Cerebellum (tissue), 5 donors: ENCODE results near the genes GPSM1 and ENTR1.

DNA sequence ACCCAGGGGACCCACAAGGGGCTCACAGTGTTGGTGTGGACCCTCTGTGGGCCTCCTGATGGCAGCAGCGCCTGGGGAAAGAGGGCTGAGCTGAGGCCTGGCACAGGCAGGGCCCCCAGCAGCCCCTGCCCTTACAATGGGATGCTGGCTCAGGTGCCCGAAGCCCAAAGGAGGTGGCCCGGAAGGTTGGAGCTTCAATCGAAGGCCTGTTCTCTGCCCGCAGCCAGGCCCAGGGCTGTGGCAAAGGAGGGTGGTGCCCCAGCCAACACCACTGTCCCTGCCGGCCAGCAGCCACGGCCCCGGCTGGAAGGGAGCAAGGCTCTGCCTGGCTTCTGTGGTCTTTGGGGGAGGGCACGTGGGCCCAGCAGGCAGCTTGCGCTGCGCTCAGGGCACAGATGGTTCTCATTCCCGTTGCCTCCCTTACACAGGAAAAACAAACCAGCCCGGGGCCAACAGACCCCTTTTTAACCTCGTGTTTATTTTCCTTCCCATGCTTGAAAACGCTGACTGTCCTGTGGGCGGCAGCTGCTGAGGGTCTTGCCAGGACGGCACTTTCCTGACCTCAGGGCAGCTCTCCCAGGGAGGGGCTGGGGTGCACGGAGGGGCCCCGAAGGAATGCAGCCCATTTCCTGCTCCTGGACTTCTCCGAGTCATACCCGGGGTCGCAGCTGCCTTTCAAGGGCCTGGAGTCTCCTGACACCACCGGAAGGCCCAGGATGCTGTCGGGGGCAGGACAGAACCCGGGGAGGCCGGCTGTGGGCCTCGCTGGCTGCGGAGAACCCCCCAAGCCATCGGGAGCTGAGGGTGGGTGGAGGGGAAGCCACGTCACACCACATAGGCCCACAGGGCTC, 1.2 kb upstream of the GPSM1 start:
- PRO-cap, 3 experiments, result peak in 1 of 3 experiments; most common plus-strand start position 493 of the sequence (in 1); most common minus-strand start position 305 of the sequence (in 1)
- RAMPAGE, long total RNA, result no peak

- PRO-cap, 3 experiments, result peak in 3 of 3 experiments; most common plus-strand start chr9:136327539 (in 2); most common minus-strand start chr9:136327486 (in 1)
- RAMPAGE, long total RNA, result no peak
These were observed at the start of gene GPSM1 for GRCh38 chr9:136326748-136328024. GPSM1 (plus strand) TSS chr9:136327539.

DNA sequence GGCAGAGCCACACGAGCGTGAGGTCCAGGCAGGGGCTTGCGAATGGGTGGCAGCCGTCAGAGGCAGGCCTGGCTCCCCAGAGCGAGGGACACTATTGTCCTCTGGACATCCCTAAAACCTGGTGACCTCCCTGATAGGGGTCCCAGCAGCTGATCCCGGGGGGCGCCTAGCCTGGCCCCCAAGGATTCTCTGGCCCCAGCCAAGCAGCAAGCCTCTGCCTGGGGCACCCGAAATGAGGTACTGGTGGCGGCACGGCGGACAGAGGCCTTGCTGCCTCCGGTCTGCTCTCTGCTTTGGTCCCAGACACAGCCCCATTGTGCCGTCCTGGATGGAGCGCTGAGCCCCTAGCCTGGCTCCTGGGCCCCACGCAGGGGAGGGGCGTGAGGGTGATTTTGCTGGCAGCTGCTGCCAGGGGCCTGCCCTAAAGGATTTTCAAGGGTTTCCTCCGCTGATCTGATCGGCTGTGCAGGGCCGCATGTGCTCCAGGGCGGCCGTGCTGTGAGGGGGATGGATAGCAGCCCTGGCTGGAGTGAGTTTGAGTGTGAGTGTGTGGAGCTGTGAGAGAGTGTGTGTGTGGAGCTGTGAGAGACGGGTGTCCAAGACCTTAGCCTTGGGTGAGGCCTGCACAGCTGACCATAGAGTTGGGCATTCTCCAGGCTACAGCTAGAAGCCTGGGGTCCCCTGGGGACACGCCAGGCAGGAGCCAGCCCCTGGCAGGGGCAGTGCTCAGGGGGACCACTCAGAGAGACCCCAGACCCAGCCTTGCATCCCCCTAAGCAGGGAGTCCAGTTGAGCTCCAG, 1.3 kb downstream of the GPSM1 start:
- PRO-cap, 3 experiments, result peak in 1 of 3 experiments; most common minus-strand start position 509 of the sequence (in 1)
- RAMPAGE, long total RNA, result no peak

DNA sequence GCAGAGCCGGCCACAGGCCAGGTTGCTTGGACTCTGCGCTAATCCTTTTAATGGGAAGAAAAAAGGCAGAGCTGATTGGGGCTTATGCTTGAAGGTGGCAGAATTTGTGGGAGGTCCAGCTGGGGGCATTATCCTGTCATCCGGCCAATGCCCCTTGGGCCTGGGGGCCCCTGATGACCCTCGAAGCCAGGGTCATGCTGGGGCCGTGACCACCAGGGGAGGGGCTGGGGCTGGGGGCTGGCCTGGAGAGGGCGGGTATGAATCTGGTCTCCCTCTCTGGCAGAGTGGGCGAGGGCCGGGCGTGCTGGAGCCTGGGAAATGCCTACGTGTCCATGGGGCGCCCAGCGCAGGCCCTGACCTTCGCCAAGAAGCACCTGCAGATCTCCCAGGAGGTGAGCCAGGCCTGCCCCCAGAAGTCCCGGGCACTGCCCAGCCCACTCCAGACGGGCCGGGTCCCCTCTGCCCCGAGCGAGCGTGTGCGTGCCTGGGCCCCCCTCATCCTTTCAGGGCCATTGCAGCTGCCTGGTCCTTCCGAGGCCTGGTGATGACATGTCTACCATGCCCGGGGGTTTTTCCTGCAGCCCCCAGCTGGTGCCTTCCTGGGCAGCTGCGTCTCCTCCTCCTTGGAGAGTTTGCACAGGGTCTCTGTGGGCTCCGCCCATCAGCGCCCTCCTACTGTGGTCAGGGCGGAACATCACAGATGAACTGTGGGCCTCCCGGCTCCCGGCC, 12.2 kb downstream of the GPSM1 start:
- PRO-cap, 3 experiments, result no peak in any of the 3 experiments
- RAMPAGE, long total RNA, result no peak

GRCh38 chr9:136364273-136364959, 872 bp upstream of the DNLZ start:
- PRO-cap, 3 experiments, result no peak in any of the 3 experiments
- RAMPAGE, long total RNA, result no peak

DNA sequence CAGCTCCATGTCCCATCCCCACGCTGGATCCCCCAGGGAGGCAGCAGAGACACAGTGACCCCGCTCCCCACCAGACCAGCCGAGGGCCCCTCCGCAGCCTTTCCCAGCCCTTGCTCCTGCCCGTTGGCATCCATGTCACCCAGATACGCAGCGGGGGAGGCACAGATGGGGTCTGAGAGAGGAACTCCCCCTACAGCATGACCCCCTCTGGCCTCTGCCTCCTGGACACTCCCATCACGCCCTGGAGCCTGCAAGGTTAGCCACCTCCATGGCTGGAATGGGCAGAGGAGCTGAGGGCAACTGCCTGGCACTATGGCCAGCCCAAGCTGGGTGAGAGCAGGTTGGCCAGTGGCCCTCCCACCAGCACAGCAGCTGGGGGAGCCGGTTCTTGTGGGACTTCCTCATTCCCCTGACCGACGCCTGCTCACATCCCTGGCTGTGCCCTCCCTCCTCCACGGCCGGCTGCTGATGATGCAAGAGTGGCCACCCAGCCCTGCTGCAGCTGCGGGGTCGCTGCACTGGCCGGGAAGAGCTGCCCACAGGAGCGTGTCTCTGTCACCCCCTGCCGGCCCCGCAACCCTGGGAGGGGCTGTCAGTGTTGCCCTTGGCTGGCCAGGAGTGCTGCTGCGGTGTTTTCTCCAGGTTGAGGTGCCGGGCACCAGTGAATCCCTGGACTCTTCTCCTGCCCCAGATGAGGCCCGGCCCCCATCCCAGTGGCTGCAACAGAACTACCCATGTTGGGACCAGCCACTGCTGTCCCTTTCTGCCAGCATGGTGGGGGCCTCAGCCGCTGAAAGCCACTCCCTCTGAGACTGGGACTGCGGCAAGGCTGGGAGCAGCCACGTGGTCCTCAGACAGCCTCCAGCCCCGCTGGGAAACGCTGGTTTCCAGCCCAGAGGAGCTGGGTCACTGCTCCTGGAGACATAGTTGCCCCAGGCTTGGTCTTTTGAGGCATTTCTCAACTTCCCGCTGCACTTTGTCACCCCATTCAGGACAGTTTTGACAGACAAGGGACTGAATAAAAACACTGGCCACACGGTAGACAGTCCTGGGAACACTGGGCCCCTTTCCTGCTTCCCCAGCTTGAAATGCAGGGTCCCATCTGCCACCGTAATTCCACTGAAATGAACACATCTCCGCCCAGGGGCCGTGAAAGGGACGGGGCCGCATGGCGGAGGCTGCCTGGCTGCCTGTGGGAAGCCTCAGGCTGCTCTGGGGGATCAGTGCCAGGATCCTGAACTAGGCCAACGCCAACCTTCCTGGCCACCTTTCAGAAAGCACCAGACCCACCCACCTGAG, 782 bp downstream of the CARD9 start:
- PRO-cap, 3 experiments, result peak in 1 of 3 experiments; most common minus-strand start position 1,059 of the sequence (in 1)
- RAMPAGE, long total RNA, result no peak

DNA sequence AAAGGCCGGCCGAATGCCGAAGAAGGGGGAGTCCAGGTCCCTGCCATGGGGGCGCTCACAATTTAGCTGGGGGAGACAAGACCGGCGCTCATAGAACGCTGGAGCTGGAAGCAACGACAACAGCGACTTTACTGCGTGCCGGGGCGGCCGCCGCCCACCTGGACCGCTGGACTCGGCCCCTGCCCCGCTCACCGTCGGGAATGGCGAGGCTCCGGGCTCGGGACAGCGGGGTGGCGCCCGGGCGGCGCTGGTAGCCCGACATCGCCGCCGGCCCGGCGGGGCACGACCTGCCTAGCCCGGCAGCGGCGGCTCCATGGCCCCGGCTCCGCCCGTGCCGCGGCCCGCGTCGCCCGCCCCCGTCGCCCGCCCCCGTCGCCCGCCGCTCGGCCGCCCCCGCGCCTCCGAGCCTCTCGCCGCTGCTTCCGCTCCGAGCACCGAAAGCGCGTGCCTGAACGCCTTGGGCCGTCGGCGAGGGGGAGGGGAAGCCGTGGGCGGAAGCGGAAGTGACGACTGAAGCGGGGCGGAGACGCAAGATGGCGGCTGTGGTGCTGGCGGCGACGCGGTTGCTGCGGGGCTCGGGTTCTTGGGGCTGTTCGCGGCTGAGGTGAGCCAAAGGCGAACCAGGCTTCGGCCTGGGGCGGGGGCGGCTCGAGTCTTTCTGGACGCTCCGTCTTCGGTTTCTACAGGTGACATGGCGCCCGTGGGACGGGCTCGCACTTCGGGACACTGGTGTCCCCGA, at the start of gene ENTR1:
Gene ENTR1, minus strand, starts transcription at position 479 of the 739 bp plus-strand sequence.
- PRO-cap, 3 experiments, result peak in 3 of 3 experiments; most common plus-strand start position 523 of the sequence (in 3); most common minus-strand start position 419 of the sequence (in 3)
- RAMPAGE, long total RNA, result start-site peak on the plus strand centred at position 516 of the sequence, 15 bp wide, 232 and 176 reads in 2 replicates

DNA sequence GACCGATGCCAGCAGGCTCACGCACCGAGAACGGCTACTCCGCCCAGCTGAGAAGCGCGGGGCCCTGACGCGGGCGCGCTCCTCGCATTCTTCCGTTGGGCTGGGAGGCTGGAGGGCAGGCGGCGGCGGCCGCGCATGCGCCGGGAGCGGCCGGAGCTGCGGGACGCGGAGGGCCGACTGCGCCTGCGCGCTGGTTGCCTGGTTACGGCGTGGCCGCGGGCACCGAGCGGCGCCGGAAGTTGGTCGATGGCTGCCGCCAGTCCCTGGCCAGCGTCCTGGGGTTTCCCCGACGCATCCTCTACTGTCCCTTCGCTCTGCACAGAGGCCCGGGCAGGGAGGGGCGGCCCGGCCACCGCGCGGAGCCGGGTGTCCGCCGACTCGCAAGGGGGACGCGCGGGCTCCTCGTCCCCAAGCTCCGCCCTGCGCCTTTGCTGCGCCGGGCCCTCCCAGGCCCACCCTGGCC, 865 bp upstream of the SEC16A start:
- PRO-cap, 3 experiments, result peak in 3 of 3 experiments; most common plus-strand start position 210 of the sequence (in 2); most common minus-strand start position 102 of the sequence (in 2)
- RAMPAGE, long total RNA, result no peak

- PRO-cap, 3 experiments, result no peak in any of the 3 experiments
- RAMPAGE, long total RNA, result no peak
These were observed 11.4 kb upstream of the SEC16A start for GRCh38 chr9:136494162-136494779.

- PRO-cap, 3 experiments, result peak in 2 of 3 experiments; most common plus-strand start chr9:136512150 (in 2); most common minus-strand start chr9:136511982 (in 2)
- RAMPAGE, long total RNA, result no peak
These were observed 29.1 kb upstream of the SEC16A start for GRCh38 chr9:136511566-136512726.

GRCh38 chr9:136532232-136532707, 13.6 kb downstream of the NOTCH1 start:
- PRO-cap, 3 experiments, result no peak in any of the 3 experiments
- RAMPAGE, long total RNA, result no peak

GRCh38 chr9:136546635-136547842, 1.2 kb upstream of the NOTCH1 start:
- PRO-cap, 3 experiments, result peak in 3 of 3 experiments; most common minus-strand start chr9:136546809 (in 3)
- RAMPAGE, long total RNA, result no peak

GRCh38 chr9:136548629-136548956, 2.7 kb upstream of the NOTCH1 start:
- PRO-cap, 3 experiments, result no peak in any of the 3 experiments
- RAMPAGE, long total RNA, result no peak

DNA sequence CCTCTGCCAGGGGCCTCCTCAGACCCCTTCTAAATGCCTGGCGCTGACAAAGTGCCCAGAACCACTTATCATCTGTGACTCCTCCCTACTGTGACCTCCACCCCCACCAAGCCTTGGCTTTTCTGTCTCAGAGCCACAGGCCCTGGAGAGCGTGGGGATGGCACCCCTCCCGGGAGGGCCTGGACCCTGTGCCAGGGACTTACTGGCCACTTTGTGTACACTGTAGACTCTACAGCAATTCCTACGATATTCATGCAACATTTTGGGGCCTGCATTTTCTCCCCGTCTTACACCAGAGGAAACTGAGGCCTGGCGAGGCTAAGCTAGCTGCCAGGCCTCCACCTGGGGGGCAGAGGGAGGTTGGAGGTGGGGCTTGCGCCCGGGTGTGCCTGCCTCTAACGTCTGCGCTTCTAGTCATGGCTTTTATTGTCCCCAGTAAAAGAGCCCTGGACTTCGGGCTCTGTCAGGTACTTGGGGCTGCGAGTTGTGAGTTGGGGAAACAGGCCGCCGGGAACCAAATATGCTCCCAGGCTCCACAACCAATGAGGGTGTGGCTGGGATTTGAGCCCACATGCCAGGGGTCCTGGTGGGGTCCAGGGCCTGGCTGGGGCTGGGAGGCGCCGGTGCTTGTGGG, 57.2 kb upstream of the NOTCH1 start:
- PRO-cap, 3 experiments, result no peak in any of the 3 experiments
- RAMPAGE, long total RNA, result no peak

DNA sequence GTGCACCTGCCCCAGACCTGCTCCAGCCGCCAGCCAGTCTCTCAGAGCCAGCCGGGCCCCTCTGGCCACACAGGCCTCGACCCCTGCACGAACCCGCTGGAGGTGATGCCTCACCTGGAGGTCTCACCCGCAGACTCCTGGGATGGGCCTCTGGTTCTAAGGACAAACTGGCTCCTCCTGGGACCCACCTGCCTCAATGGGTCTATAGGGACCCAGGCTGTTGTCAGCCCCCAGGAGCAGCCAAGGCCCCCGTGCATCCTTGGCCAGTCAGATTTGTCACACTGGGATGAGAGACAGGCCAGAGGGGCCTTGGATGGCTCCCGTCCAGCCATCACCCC, 38.1 kb upstream of the EGFL7 start:
- PRO-cap, 3 experiments, result no peak in any of the 3 experiments
- RAMPAGE, long total RNA, result no peak

DNA sequence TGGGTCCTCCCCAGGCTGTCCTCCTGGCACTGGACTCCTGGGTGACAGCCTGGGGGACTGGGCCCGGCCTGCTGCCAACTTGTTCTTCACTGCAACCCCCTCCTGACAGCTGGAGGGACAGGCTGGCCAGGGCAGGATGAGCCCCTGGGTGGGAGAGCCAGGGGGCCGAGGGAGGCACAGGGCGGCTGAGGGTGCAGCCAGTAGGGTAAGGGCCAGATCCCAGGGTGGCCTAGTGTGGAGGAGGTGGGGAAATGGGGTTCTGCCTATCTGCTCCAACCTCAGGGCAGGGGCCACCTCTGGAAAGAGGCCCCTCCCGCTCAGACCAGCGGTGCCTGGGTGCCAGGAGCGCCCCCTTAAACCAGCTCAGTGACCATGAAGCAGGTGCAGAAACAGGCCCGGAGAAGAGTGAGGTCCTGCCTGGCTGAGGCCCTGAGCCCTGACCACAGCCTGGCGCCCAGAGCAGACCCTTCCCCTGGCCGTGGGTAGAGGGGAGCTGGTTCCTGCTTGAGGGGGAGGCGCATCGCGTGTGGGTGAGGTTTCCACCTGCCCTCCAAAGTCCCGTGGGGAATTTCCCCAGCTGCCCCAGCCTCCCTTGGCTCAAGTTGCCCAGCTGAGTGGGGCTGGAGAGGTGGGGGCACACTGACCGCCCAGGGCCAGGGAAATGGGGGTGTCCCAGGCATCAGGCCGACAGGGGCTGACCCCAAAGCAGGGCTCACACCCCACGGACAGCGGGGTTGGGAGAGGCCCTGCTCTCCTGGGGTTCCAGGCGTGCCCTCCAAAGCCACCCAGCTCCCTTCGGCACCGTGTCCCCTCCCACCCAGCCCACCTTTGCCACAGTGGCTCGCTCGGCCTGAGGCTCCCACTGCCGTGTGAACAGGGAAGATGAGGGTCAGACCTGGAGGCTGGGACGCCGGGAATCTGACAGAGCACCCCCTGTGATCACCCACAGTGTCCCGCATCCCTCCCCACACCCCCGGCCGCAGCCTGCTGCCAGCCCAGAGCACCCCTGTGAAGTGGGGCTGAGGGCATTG, 1.2 kb upstream of the EGFL7 start:
- PRO-cap, 3 experiments, result no peak in any of the 3 experiments
- RAMPAGE, long total RNA, result no peak

DNA sequence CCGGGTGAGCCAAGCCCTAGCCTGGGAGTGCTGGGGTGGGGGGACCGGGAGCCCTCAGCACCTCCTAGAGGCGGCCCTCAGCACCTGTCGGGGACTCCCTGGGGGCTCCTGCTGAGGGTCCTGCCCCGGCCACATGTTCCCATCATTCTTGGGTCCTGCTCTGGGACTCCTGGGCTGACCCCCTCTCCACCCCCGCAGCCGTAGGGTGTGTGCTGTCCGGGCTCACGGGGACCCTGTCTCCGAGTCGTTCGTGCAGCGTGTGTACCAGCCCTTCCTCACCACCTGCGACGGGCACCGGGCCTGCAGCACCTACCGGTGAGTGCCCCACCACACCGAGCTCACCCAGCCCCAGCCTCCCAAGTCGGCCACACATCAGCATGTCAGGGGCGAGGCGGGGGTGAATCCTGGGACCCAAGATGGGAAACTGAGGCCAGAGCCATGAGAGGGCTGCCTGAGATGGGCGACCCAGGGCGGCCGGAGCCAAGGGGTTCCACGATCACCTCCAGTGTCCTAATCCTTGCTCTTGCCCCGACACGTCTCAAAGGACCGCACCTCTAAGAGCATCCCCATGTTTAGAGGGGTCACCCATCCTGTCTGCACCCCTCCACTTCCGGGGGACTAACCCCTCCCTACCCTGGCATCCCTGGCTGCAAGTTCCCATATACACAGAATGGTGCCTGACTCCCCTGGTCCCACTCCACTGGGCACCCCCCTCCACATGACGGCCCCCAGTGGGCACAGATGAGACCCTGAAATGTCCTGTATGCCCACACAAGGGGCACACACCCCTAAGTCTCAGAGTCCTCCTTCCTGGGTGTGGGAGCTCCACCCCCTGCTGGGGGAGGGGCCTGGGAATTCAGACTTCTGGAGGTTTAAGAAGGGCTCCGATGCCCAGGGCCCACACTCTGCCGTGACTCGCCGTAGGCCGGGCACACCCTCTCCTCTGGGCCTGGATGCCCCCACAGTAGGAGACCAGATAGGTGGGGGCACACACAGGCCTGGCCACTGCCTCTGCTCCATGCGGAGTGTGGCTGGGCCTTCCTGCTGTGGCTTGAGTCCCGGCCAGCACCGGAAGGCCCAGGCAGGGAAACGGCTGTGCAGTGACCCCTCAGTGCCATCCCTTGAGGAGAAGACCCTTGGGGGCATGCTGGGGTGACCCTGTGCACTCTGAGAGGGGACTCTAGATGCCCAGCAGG, 6.0 kb downstream of the EGFL7 start:
- PRO-cap, 3 experiments, result peak in 2 of 3 experiments; most common plus-strand start position 903 of the sequence (in 2)
- RAMPAGE, long total RNA, result no peak

GRCh38 chr9:136674020-136674832, 11.5 kb downstream of the EGFL7 start:
- PRO-cap, 3 experiments, result no peak in any of the 3 experiments
- RAMPAGE, long total RNA, result no peak

DNA sequence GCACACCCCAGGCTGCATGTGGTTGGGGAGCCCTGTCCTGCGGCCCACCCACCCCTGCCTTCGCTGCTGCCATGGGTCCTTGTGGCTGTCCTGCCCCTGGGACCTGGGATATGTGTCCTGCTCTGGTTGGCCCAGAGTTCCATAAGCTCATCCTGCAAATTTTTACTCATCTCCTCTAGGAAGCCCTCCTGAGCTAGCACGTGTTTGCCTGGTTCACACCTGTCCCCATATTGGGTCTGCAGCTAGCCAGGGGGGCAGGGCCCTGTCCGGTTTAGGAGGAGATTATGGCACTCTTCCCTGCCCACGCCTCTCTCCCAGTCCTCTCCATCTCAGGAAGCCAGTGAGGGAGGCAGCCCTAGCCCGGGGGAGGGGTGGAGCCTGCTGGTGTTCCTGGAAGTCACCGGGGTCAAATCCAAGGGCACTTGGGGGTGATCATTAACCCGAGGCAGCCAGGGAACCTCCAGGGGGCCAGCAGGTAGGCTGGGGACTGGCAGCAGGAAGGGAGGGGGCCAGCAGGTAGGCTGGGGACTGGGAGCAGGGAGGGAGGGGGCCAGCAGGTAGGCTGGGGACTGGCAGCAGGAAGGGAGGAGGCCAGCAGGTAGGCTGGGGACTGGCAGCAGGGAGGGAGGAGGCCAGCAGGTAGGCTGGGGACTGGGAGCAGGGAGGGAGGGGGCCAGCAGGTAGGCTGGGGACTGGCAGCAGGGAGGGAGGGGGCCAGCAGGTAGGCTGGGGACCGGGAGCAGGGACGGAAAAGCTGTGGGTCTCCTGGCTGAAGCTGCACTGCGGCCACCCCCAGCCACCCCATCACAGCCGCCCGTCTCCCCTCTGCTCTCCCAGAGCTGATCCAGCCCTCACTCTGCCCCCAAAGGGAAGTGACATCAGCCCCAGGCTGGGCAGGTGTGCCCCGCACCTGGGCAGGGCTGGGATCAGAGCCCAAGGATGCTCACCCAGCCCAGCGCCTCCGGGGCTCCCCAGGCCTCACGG, 12.1 kb downstream of the AGPAT2 start:
- PRO-cap, 3 experiments, result no peak in any of the 3 experiments
- RAMPAGE, long total RNA, result no peak

DNA sequence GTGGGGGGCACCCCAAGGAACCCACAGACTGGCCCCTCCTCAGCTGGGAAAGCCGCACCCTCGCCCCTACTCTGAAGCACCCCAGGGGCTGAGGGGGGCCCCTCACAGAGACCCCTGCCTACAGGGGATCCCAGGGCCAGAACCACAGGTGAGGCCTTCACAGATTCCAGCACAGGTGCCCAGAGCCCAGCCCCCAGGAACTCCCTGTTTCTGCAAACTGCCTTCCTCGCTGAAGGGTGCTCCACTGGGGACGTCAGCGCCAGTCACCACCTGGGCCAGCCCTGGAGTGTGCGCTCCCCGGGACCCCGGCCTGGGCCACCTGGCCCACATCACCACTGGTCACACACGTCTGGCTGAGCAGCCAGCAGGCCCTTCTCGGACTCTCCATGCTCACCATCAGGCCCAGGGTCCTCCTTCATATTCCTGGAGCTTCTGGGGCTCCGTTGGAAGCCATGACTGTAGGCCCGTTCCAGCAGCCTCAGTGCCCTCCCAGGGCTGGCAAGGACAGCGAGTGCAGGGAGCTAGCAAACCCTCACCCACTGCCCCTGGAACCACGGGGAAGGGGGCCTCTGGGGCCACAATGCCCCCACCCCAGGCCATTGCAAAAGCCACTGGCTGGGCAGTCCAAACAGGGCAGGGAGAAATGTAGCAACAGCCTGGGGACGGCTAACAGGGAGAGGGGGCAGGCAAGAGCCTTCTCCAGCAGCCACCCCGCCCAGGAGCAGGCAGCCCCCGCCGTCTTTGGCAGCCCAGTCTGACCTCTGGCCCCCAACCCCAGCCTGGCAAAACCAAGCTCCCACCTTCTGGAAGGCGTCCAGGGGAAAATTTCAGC, 1.4 kb downstream of the AGPAT2 start:
- PRO-cap, 3 experiments, result no peak in any of the 3 experiments
- RAMPAGE, long total RNA, result no peak